Cardiac ventricle fibroblast (primary cell): ENCODE measurements around a stretch of chr6.

DNA sequence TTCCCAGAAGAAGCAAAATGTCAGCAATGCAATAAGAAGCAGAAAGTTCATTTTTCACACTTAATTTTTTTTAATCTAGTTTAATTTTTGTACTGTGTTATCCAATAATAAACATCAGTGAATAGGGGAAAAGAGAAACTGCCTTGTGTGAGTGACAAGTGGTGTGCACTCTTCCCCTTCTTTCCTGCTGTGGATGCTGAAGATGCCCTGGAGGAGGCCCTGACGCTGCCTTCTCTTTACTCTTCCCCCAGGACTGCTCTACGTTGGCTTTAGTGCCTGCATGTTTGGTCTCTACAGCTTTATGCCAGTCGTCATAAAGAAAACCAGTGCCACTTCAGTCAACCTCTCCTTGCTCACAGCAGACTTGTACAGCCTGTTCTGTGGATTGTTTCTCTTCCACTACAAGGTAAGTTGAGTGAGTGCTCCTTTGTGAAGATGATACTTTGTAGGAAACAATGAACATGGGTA lies 263.1 kb upstream of the PLN start:
- RAMPAGE, long total RNA = no peak

- RAMPAGE, long total RNA = no peak
These were observed 163.7 kb upstream of the PLN start for GRCh38 chr6:118384394-118384724.

DNA sequence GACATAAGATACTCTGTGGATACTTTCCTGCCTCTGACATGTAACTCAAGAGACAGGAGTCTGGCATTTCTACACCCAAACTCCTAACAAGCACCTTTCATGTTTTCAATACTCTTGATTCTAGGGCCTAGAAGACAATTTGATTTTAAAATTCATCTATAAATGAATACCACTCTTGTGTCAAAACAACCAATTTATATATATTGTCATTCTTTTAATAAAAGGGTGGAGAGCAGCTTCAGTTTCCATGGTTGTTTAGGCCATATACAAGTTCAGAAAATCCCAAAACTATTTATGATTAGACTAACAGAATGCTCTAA lies 4.7 kb downstream of the PLN start:
- RAMPAGE, long total RNA = no peak

GRCh38 chr6:118744448-118745252 lies 93.3 kb upstream of the CEP85L start:
- RAMPAGE, long total RNA = no peak

DNA sequence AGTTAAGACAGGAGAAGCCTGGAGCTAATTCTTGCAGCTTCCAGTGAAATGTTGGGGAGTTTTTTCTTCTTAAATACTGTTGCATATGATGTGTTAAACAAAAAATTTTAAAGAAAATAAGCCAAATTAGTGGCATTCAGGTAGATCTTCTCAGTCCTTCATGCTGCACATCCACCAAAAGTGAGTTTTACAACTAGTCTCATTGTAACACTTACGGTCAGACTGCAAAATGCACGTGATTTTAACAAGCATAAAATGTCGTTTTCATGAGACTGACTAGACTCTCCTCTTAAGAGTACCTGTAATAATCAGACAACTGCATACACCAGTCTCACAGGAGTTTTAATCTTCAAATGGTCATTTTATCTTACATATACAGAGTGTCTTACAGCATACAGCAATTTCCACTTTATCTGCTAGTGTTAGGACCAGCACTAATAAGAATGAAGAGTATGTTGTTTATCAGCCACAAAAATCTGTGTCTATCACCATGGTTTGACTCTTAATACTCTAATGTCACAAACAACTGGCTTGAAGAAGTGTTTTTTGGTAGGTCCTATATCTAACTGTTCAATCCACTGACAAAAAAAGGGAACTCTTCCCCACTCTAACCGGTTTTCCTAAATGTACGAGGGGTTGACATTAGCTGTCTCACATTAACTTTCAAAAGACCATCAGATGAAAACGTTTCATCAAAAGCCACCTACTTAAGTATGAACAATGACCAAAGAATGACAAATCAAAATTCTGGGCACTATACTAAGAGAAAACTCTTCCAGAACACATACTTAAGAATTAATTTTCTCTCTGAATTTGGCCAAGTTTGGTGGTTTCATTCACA lies 1.5 kb upstream of the ASF1A start:
- RAMPAGE, long total RNA = no peak

DNA sequence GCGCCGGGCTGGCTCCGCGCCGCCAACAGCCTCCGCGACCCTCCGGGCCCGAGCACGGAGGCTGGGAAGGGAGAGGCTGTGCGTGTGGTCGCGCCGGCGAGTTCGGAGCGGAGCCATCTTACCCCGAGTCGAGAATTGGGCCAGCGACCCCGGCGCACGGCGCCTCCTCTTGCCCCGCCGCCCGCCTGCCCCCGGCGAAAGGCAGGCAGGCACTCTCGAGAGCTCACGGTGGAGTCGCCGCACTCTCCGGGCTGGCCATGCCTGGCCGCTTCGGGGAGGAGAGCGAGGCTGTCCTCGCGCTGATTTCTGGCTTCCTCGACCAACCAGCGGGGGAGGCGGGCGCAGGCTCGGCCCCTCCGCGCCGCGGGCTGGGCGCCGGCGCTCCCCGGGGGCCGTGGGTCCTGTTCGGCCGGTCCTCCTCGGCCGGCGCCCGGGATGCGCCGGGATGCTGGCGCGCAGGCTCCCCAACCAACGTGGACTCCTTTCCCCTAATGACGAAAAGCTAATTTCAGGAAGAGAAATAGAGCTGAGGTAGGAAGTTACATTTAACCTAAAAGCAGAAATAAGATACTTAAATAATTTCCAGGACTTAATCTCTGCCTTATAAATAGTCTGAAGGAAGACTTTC lies 1.0 kb downstream of the ASF1A start:
- RAMPAGE, long total RNA = no peak

GRCh38 chr6:119201032-119201930 lies 122.8 kb upstream of the FAM184A start:
- RAMPAGE, long total RNA = no peak

GRCh38 chr6:119204432-119204963 lies 126.0 kb upstream of the FAM184A start:
- RAMPAGE, long total RNA = no peak

- RAMPAGE, long total RNA = no peak
These were observed 60.8 kb downstream of the MAN1A1 start for GRCh38 chr6:119288612-119289386.

DNA sequence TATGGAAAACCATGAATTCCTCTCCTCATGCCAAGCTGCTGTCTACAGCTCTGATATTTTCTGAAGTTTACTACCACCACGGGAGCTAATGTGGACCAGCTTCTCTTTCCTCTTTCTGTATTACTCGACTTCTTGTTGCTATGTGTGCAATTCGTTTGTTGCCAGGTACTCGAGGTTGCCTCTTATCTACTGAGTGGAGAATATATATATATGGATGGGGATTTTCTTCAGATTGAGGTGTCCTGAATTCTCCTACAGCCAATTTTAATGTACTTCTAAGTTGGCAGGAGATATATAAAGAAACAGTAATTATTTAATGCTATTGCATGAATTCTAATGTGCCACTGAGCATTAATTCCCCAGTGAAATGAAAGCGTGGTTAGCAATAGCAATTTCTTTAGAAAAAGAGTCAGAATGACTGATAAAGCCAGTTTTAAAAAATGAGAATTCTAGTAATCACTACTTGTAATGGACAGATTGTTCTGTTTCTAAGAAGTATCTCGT lies 34.6 kb downstream of the MAN1A1 start:
- RAMPAGE, long total RNA = no peak

- RAMPAGE, long total RNA = no peak
These were observed 1.6 kb downstream of the MAN1A1 start for GRCh38 chr6:119348027-119348243.

DNA sequence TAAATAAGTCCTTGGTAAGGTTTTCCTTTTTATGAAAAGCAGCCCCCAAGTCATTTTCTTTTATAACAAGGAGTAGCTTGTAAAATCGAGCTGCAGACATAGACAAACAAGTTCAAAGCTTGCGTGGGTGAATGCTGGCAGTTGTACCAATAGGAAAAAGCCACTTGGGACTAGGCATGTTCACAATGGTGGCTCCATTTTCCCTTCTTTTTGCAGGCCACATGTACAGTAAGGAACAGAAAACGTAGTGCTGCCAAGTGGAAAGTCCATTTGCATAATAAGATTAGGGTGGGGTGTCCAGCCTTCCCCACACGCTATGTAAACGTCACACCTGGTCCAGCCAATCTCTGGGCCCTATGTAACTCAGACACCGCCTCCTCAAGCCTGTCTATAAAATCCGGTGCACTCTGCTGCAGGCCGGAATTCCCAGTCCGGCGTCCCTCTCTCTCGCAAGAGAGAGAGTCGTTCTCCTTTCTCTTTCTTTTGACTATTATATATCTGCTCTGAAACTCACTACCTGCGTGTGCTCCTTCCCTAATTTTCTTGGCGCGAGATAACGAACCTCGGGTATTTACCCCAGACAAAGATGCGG lies 217.2 kb upstream of the MAN1A1 start:
- RAMPAGE, long total RNA = no peak

GRCh38 chr6:121043634-121044102 lies 290.6 kb downstream of the TBC1D32 start:
- RAMPAGE, long total RNA = no peak

DNA sequence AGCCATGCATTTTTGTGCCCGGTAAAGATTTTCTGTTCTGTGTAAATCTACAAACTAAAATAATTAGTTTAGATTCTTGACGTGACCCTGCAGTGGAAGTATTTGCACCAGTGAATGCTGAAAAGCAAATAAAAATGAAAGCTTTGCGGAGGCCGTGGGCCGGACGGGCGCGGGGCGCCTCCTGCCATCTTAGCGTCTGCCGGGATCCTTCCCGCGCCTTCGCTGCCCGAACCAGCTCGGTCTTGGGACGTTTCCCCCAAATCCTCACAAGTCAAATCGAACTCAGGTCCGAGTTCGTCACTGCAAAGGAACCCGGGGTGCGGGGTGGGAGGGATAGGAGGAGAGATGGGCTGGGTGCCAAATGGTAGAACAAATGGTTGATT lies 1.5 kb downstream of the GJA1 start:
- RAMPAGE, long total RNA = no peak

DNA sequence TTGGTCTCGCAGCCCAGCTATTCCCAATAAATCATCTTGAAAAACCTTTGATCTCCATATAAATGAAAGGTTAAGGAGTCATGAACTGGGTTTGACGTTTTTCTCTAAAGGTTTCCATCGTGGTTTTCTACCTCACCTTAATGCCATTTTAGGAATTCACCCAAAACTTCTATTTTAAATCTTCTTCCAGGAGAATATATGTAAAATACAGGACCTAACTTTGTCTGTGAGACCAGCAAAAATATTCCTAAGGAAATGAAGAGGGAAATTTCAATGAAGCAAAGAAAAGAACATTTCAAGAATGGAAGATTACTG lies 180.2 kb downstream of the GJA1 start:
- RAMPAGE, long total RNA = no peak

DNA sequence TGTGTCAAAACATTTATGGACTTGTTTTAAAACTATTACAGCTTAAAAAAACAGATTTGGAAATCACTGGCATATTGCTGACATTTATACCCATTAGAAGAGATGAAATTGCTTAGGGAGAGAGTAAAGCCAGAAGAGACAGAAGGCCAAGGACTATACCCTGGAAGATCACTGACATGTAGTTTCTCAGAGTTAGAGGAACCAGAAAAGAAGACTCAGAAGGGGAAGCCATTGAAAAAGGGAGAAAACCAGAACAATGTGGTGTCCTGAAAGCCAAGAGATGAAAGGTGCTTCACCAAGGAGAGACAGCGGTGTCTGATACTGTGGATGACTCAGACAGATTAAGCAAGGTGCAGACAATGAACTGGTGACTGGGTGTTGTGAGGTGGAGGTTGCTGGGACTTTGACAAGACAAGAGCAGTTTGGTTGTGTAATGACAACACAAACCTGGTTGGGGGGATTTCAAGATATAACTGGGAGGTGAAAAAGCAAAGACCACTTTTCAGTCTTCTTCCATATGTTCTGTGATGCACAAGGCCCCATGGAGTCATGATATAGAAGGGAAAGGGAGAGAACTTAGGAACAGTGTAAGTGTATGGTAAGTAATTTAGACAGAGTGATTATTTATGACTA lies 345.4 kb downstream of the GJA1 start:
- RAMPAGE, long total RNA = no peak

DNA sequence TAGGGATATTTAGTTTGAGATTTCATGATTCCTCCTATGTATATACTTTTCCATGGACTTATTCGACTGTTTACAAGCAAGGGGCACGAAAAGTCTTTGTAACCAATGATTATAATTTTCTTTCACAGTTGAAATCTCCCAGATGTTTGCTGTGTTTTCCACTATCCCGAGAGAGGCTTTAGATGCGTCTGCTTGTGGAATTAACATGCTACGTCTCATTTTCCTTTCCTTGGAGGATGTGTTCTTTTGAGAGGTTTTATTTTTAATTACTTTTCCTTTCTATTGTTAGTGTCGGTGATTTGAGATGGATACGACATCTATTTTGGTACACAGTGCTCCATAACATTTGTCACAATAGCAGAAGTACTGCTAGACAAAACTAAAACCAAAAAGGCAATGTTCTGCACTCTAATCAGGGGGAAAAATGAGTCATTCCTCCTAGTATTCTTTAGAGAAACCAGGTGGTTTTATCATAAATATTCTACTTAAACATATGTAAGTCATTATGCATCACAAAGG lies 356.2 kb upstream of the HSF2 start:
- RAMPAGE, long total RNA = no peak

GRCh38 chr6:122457454-122458071 lies 14.0 kb downstream of the SERINC1 start:
- RAMPAGE, long total RNA = no peak

- RAMPAGE, long total RNA = no peak
These were observed 9.2 kb downstream of the SMPDL3A start for GRCh38 chr6:122797900-122798927.

GRCh38 chr6:123090946-123091712 lies 95.1 kb downstream of the CLVS2 start:
- RAMPAGE, long total RNA = no peak